Thyroid gland (tissue), 7 donors: ENCODE measurements around a stretch of chr3.

- PRO-cap, 2 experiments = no peak in any of the 2 experiments
- RAMPAGE, long total RNA, 5 experiments = no peak in any of the 5 experiments
Measured at GRCh38 chr3:172070029-172070886, 30.9 kb downstream of the FNDC3B start.

GRCh38 chr3:172079182-172079592 lies 39.8 kb downstream of the FNDC3B start:
- PRO-cap, 2 experiments = no peak in any of the 2 experiments
- RAMPAGE, long total RNA, 5 experiments = no peak in any of the 5 experiments

- PRO-cap, 2 experiments = no peak in any of the 2 experiments
- RAMPAGE, long total RNA, 5 experiments = no peak in any of the 5 experiments
Measured at GRCh38 chr3:172102523-172102915, 63.1 kb downstream of the FNDC3B start.

DNA sequence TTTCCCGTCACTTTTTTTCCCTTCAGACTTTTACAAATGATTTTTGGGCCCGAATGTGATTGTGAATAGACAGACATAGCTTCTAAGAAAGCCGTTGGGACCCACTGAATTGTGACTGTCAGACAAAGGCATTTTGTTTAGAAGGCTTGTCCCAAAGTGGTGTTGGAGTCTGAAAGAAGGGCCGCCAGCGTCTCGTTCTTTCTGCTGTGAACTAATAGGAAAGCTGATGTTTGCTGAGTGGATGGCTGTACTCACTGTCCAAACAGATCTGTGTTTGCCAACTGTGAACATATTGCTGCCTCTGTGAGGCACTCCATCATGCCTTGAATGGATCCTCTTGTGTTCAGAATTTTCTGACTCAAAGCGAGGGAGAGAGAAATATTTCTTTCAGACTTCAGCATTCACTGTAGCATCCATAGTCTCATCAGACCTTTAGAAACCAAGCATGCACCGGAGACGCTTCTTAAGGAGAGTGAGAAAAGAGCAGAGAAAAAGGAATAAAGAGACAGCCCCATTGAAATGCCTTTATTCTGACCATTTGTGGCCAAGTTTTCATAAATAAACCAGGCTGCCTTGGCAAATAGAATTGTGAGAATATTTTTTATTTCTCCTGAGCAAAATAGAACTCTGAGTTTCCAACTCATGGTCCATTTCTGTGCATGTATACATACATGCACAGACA lies 164.6 kb downstream of the FNDC3B start:
- PRO-cap, 2 experiments = peak in 2 of 2 experiments; most common plus-strand start position 154 of the sequence (in 1); most common minus-strand start position 213 of the sequence (in 2)
- RAMPAGE, long total RNA, 5 experiments = no peak in any of the 5 experiments

DNA sequence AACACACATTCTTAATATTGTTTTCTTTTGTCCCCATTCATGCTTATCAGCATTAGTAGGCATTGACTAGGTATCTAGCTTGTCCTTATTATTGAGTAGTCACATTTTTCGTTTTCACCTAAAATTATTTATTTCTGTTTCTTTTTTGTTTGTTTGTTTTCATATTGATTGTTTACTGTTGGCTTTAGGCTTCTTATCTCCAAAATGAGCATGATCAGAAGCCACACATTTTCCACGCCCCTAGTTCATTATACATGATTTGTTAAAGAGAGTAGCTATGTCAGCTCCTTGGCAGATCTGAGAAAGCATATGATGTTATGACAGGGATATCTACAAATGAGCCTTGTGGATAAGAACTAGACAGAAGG lies 168.1 kb downstream of the GHSR start:
- PRO-cap, 2 experiments = no peak in any of the 2 experiments
- RAMPAGE, long total RNA, 5 experiments = no peak in any of the 5 experiments

- PRO-cap, 2 experiments = no peak in any of the 2 experiments
- RAMPAGE, long total RNA, 5 experiments = no peak in any of the 5 experiments
Measured at GRCh38 chr3:172287771-172288857, 160.1 kb downstream of the GHSR start.

DNA sequence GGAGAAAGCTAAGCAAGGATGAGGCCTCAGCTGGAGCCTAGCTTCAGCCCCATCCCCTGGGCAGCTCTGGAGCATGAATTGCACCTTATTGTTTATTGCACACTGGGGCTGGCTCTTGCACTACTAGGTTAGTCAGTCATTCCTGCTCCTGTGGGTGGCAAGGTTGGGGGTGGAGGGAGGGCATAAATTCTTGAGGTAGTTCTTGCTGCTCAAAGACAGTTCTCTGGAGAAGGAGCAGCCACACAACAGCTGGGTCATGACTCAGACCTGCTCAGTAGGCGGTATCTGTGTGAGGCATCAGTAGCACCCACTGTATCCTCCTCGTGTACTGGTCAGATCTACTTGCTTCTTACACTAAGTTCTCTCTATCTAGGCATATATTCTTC lies 27.2 kb upstream of the TNFSF10 start:
- PRO-cap, 2 experiments = no peak in any of the 2 experiments
- RAMPAGE, long total RNA, 5 experiments = no peak in any of the 5 experiments

DNA sequence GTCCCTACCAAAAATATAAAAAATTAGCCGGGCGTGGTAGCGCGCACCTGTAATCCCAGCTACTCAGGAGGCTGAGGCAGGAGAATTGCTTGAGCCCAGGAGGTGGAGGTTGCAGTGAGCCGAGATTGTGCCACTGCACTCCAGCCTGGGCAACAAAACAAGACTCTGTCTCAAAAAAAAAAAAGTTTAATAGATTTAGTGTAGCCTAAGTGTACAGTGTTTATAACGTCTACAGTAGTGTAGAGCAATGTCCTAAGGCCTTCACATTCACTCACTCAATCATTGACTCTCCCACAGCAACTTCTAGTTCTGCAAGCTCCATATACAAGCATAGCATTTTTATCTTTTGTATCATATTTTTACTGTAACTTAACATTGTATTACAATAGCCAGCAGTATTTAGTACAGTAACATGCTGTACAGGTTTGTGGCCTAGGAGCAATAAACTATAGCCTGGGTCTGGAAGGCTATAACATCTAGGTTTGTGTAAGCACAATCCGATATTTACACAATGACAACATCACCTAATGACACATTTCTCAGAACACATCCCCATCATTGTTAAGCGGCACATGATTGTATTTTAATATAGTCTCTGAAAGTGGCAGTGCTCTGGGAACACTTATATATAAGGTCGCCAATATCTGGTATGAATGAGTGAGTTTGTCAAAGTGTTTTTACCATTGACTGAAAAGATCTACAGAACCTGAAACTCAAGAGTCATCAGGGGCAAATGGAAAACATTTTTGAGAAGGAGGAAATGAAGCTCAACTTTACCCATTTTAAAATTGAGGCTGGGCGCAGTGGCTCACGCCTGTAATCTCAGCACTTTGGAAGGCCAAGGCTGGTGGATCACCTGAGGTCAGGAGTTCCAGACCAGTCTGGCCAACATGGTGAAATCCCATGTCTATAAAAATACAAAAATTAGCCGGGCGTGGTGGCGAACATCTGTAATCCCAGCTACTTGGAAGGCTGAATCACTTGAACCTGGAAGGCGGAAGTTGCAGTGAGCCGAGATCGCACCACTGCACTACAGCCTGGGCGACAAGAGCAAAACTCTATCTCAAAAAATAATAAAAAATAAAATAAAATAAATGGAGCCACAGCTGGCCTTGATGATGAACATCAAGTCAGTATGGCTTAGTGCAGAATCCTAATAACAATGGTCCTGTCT lies 38.7 kb upstream of the TNFSF10 start:
- PRO-cap, 2 experiments = no peak in any of the 2 experiments
- RAMPAGE, long total RNA, 5 experiments = no peak in any of the 5 experiments

GRCh38 chr3:172688545-172689061 lies 22.3 kb downstream of the NCEH1 start:
- PRO-cap, 2 experiments = no peak in any of the 2 experiments
- RAMPAGE, long total RNA, 5 experiments = no peak in any of the 5 experiments

- PRO-cap, 2 experiments = peak in 1 of 2 experiments; most common plus-strand start chr3:172749542 (in 1)
- RAMPAGE, long total RNA, 5 experiments = no peak in any of the 5 experiments
Measured at GRCh38 chr3:172749006-172750043, 1.2 kb upstream of the ECT2 start.

DNA sequence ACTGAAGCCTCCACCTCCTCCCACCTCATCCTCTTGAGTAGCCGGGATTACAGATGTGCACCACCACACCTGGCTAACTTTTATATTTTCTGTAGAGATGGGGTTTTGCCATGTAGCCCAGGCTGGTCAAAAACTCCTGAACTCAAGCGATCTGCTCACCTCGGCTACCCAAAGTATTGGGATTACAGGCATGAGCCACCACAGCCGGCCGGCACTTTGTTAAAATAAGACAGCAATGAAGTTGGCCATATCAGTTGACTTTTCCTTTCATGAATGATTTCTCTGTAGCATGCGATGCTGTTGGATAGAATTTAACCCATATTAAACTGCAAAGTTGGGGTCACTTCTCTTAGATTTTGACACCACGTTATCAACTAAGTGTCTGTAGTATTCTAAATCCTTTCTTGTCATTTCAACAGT lies 38.8 kb downstream of the ECT2 start:
- PRO-cap, 2 experiments = no peak in any of the 2 experiments
- RAMPAGE, long total RNA, 5 experiments = no peak in any of the 5 experiments

DNA sequence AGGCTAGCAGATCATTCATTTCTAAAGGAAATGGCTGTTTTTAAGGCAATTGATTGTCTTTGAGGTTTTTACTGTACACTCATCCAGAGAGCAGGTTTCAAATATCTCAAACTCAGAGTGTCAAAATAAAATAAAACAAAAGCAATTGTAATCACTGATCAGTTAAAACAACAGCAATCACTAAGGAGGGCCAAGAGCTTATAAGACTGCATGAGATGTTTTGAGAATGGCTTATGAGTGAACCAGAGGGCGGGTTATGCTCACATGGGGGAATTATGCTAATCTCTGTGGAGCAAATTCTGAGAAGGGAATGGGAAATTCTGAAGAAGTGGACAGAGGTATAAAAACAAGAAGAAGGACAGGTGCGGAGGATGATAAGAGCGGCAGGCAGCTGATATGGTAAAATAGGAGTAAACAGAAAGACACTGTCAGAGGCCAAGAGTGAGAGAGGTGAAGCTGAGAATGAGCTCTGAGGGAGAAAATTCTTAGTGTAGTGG lies 134.0 kb downstream of the SPATA16 start:
- PRO-cap, 2 experiments = no peak in any of the 2 experiments
- RAMPAGE, long total RNA, 5 experiments = no peak in any of the 5 experiments

DNA sequence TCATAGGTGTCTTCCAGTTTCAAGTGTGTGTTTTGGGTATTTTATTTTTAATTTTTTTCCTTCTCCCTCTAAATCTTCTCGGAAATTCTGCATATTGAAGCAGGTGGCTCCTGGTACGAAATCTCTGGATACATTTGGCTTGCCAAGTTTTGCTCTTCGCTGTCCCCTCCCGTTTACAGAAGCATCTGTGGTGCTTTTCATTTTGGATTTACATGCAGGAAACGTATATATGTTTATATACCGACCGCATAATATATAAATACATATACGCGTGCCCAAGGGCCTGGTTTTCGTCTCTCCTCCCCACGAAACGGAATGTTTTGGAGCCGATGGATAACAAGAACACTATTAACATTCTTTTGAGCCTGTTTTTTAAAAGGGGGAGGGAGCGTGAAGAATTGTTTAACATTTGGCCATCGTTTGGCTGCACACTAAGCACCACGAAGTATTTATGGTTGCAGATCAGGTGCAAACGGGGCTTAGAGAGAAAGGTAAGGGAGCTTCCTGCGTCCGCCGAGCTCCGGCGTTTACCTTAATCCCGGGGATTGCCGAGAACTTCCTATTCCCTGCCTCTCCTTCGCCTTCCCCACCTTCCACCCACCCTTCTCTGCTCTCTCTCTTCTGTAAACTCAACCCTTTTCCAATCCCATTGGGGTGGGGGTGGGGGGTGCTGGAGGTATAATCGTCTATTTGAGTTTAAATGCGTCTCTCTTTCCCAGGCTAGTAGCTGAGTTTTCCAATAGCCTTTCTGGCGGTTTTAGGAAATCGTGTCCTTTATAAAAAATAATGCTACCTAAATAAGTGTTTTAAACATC lies 1.1 kb upstream of the NLGN1 start:
- PRO-cap, 2 experiments = no peak in any of the 2 experiments
- RAMPAGE, long total RNA, 5 experiments = no peak in any of the 5 experiments

- PRO-cap, 2 experiments = no peak in any of the 2 experiments
- RAMPAGE, long total RNA, 5 experiments = no peak in any of the 5 experiments
Measured at GRCh38 chr3:173911428-173911790, 513.9 kb downstream of the NLGN1 start.

DNA sequence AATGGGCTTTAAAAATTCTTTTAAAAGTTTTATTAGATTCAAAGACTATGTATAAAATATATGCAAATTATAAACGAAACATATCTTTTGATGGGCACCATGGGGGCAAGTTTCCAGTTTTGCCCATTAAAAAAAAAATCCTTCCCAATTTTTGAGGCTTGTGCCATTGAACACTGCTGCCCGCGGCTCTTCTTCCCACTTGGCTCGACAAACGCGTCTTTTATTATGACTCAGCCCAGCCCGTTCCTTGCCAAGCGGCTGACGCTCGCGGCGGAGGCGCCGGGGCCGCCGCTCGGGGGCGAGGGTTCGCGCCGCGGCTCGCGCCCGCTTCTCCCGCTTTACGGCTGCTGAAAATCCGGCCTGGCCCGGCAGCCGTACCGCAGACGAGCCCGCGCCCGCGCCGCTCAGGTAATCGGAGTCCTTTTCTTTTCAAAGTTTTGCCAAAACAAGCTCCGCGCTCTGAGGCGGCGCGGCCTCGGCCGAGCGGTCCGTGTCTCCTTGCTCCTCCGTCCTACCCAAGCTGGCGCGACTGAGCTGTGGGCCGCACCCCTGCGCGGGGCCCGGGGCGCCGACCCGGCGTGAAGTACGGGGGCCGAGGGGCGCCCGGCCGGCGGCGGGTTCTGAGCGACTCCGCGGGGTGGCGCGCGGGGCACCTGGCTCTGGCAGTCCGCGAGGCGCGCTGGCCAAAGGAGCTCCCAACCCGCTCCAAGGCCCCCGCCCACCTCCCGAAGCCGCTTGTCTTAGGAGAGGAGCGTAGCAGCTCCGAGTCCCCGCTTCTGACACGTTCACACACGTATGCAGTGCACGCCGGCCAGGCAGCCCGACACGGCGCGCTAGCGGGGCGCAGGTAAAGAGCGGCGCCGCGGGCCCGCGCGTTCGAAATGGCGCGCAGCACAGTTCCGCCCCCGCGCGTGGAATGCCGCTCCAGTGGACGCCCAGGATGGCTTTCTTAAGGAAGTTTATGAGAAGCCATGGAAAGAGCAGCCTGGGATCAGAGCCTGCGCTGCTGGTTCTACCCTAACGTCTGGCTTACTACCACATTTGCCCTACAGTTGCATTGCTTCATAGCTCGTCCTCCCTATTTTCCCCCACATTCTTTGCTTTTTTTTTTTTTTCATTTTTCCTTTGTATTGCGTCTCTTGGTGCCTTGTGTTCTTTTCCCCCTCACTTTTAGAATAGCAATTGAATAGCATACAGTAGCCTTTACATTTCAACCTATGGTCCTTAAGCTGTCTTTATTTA lies 418.1 kb upstream of the NAALADL2 start:
- PRO-cap, 2 experiments = peak in 2 of 2 experiments; most common plus-strand start position 665 of the sequence (in 2); most common minus-strand start position 194 of the sequence (in 2)
- RAMPAGE, long total RNA, 5 experiments = no peak in any of the 5 experiments

DNA sequence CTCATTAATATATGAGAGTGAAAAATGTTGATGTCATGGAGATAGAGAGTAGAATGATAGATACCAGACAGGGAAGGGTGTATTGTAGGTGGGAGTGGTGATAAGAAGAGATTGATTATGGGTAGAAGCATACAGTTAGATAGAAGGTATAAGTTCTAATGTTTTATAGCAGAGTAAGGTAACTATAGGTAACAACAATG lies 222.1 kb upstream of the NAALADL2 start:
- PRO-cap, 2 experiments = no peak in any of the 2 experiments
- RAMPAGE, long total RNA, 5 experiments = no peak in any of the 5 experiments

DNA sequence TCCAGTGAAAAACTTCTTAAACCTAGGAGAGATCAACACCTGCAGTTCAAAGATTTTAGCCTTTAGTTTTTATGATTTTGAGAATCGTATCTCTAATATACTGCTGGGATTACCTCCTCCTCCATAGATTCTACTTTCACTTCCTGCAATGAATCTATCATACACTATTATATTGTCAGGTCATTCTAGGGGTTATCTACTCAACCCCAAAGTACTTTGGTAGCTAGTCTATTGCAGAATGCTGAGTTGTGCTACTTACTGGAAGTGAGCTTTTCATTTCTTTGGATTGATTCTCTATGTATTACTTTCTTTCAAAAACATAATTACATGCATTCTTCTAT lies 1026.7 kb downstream of the TBL1XR1 start:
- PRO-cap, 2 experiments = no peak in any of the 2 experiments
- RAMPAGE, long total RNA, 5 experiments = no peak in any of the 5 experiments

DNA sequence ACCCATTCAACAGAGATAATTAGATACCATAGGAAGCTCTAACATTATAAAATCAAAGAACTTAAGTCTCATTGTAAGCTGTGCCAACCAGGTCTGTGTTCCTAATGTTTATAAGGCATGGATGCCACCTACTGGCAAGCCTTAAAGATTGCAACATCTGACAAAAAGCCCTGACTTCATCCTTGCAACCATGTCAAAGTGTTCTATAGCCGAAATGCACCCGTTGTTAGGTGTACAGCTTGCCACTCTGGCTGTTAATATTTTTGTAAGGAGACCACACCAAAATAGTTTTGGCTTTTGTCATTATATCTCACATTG lies 258.3 kb downstream of the TBL1XR1 start:
- PRO-cap, 2 experiments = no peak in any of the 2 experiments
- RAMPAGE, long total RNA, 5 experiments = no peak in any of the 5 experiments

DNA sequence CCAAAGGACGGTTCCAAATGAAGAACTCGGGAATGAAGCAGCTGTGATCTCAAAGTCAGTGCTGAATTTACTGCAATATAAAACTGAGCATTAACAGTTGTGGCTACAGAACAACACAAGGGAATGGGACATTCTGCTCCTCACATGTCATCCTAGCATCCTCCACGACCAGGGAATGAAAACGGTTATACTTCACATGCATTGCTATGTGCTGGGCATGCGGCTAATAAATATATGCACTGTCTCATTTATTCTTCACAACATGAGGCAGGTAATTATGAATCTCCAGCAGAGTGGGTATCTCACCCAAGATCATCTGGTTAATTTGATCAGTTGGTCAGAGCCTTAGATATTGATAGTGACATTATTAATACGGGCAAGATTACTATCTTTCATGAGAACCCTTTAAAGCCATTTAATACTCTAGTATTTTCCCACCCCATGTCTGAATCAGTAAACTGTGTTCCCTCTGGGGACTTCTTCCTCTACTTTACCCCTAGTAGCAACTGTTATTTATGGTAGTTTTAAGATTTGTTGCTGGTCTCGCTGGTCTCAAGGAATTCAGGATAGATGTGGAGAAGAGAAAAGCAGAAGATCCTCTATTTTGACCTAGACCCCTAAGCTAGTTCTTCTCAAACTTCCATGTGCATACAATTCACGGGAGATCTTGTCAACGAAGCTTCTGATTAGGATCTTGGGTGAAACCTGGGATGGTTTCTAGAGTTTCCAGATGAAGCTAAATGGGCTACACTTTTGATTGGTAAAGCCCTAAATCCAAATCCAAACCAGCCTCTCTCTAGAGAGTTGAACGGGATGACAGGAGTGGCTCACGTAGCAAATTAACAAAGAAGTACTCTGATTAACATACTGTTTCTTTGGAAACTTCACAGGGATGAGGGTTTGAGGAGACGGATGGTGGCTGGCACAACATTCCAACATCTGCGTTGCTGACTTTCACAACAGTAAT lies 181.8 kb downstream of the TBL1XR1 start:
- PRO-cap, 2 experiments = no peak in any of the 2 experiments
- RAMPAGE, long total RNA, 5 experiments = no peak in any of the 5 experiments

GRCh38 chr3:177026230-177027011 lies 170.9 kb downstream of the TBL1XR1 start:
- PRO-cap, 2 experiments = no peak in any of the 2 experiments
- RAMPAGE, long total RNA, 5 experiments = no peak in any of the 5 experiments